AG08470 (cell line): ENCODE measurements around a stretch of chr7.

- RRBS = no CpG with 5 or more reads among the region's 18 CpGs
Measured at GRCh38 chr7:774850-775525, 47.9 kb upstream of the PRKAR1B start.

DNA sequence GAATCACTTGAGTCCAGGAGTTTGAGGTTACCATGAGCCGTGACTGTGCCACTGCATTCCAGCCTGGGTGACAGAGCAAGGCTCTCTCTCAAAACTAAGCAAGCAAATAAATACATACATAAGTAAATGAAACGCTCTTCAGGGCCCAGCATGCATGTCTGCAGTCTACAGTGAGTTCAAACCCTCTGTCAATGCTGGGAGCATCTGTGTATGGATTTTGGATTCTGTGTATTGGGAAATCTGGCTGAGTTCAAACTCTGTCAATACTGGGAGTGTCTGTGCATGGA, 19.7 kb upstream of the SUN1 start:
- RRBS = no CpG with 5 or more reads among the region's 2 CpGs

- RRBS = 24% methylated on average over 23 of the region's 36 CpGs
Measured at GRCh38 chr7:877619-878359, 1.4 kb downstream of the GET4 start.

DNA sequence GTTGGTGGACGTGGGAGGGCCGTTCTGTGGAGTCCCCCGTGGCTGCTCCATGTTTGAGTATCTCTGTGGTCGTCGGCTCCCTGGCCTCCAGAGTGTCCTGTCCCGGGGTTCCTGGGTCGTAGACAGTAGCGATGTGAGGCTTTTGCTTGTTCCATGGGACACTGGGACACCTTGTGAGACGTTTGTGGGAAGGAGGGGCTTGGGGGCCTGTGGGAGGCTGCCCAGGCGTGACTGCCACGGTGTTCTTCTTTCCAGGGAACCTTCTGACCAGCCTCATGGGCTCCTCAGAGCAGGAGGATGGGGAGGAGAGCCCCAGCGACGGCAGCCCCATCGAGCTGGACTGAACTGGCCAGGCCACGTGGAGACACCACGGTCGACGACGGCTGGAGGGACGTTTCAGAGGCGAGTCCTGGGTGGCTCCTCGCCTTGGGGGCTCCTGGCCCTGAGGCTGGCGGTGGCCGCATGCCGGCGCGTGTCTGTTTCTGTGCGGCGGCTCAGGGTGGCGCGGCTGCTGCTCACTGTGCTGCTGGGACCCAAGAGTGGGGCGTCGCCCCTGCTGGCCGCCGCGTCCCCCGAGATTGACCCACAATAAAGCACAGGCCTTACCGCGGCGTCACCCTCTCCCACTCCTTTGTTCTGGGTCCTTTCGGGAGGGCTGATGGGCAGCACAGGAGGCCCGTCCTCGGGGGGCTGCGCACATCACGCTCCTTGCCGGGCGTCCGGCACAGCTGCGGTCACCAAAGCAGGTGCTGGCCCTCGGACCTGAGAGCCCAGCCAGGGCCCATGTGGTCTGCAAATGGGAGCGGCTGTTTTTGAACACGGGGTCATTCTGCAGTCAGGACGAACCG, 18.9 kb downstream of the GET4 start:
- RRBS = no CpG with 5 or more reads among the region's 54 CpGs

GRCh38 chr7:907298-908216, 31.2 kb downstream of the GET4 start:
- RRBS = 75% methylated on average over 14 of the region's 52 CpGs

DNA sequence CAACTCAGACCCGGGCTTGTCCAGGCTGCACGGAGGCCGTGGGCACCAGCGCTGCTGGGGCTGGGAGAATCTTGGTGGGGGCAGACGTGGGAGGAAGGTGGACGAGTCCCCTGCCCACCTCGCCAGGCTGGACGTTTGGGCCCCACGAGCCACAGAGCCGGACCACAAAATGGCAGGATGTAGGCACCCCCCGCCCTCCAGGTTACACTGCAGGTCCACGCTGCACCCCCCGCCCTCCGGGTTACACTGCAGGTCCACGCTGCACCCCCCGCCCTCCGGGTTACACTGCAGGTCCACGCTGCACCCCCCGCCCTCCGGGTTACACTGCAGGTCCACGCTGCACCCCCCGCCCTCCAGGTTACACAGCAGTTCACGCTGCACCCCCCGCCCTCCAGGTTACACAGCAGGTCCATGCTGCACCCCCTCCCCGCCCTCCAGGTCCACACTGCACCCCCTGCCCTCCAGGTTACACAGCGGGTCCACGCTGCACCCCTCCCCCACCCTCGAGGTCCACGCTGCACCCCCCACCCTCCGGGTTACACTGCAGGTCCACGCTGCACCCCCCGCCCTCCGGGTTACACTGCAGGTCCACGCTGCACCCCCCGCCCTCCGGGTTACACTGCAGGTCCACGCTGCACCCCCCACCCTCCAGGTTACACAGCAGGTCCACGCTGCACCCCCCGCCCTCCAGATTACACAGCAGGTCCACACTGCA, 30.5 kb downstream of the ADAP1 start:
- RRBS = 73% methylated on average over 2 of the region's 39 CpGs

DNA sequence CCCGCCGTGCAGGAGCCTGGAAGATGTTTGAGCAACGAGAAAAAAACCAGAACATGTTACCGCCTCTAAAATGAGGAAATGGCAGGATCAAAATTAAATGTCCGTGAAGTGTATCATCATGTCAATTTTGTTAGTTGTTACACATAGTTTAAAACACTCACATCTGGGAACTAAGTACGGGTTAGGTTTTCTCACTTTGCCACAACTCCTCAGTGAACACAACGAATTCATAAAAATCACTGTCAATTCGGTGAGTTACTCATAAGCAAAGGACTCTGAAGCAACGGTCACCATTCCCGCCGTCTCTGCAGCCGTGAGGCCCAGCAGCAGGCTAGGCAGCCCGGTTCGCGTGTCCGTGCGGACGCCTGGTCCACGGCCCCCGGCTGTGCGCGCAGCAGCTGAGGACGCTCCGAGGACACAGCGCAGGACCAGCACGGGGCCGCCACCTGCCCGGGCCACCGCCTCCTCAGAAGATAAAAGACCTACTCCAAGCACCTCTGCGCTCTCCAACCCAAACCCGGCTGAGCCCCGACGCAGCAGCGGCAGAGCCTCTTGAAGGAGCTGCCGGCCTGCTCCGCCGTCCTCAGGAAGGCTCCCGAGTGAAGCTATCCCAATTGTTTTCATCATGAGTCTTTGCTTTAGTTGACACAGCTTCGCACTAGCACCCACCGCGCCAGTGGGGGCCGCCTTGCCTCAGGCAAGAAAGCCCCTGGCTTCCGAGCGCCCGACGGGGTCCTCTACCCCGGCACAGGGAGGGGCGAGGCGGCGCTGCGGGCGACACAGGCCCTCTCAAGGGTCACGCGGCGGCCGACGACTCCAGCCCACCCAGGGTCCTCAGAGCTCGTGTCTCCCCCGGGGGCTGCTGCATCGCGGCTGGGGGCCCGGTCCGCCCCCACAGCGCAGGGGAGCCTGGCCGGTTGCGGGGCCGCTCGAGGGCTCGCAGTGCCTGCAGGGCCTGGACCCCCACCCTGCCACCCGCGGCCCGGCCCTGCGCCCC, 17.0 kb upstream of the GPR146 start:
- RRBS = 37% methylated on average over 40 of the region's 73 CpGs

DNA sequence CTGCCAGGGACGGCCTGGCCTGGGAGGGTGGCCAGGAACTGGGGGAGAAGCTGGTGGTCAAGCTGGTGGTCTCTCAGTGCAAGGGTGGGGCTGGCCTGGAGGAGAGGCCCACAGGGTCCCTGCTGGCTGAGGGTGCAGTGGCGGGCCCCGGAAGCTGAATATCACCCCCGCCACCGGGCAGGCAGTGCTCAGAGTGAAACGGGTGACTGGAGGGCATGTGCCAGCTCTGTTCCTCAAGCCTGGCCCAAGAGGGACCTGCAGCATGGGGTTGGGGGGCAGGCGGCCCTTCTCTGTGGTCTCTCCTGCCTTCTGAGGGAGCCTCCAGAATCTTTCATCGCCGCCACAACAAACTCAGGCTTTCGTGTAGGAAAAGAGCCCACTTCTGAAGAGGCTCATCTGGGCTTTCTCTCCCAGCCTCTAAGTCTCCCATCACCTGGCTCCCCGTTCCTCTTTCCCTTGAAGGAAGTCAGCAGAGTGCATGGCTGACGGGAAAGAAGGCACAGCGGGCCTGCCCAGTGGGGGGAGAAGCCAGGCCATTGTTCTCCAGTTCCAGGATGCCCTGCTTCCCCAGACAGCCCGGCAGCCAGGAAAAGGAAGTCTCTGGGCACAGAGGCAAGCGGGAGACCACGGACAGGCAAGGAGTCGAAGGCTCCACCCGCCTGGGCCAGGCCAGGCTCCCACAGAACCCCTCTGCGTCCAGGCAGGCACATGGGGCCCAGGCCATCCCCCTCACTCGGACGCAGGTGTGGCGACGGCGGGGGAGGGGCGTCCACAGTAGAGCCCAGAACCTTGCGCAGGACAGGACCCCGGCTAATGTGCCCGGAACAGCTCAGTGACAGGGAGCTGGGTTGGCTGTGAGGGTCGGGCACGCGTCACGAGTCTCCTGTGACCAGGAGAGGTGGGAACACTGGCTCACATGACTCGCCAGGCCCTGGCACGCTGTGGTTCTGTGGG, 8.5 kb downstream of the GPR146 start:
- RRBS = no CpG with 5 or more reads among the region's 34 CpGs

- RRBS = no CpG with 5 or more reads among the region's 30 CpGs
Measured at GRCh38 chr7:1081837-1082363, 6.0 kb upstream of the GPER1 start.

DNA sequence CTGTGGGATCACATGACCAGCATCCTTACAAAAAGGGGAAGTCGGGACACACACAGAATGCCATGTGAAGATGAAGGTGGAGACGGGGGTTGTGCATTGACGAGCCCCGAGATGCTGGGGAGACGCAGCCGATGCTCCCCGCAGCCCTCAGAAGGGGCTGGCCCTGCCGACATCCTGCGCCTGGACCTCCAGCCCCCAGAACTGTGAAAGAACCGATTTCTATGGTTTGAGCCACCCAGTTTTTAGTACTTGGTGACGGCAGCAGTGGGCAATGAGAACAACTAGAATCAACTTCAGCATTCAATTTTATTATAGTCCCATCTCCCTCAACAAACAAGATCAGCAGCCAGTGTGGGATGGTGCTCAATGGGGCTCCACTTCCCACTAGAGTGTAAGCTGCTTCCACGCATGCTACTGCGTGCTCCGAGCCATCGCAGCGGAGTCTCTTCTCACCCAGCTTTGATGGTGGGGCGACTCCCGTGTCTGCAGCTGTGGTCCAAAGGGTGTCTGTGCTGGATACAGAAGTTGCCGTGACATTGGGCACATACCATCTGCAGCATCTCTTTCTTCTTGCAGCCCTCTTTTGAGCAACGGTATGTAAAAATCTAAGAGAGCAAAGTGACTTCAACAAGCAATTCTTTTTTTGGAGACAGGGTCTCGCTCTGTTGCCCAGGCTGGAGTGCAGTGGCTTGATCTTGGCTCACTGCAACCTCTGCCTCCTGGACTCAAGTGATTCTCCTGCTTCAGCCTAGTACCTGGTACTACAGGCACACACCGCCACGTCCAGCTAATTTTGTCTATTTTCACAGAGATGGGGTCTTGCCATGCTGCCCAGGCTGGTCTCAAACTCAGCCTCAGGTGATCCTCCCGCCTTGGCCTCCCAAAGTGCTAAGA, 7.1 kb downstream of the ZFAND2A start:
- RRBS = no CpG with 5 or more reads among the region's 24 CpGs

DNA sequence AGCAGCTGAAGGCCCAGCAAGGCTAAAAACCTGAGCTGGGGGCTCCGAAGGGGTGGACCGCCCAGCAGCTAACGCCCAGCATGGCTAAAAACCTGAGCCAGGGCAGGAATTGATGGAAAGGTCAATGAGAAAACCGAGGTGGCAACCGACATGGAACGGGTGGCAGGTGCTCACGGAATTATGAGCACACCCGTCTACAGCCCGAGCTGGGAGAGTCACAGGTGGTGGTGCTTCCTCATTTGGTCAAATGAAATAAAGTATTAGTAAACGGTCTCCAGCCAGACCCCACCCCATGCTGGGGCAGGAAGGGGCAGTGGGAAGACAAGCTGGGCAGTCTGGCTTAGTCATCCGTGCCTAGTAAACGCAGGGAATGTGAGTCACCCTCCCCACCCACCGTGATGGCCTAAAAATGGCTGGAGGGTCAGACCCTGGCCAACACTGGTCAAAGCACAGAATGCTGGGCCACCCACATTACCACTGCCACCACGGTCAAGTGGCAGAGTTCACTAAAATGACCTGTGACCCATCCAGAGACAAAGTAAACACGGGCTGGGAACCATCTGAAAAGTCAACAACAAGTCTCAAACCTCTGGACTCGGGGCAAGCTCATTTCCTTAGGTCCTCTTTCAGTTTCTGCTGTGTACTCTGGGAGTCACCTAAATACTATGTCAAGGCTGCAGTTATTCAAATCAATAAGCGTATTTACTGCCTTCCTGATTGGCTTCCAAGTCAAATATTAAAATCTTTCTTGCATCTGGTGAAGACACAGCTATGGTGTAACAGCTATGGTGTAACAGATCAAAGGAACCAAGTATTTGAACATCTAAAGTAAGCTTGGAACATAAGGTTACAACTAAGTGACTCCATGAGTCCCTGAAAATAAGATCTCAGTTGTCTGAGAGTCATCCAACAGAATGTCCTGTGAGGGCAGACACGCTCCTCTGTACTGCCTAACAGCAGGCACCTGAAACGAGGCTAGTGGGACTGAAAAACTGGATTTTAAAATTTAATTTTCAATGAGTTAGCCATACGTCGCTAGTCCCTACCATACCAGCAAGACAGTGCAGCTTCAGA, 3.1 kb downstream of the ZFAND2A start:
- RRBS = no CpG with 5 or more reads among the region's 21 CpGs

DNA sequence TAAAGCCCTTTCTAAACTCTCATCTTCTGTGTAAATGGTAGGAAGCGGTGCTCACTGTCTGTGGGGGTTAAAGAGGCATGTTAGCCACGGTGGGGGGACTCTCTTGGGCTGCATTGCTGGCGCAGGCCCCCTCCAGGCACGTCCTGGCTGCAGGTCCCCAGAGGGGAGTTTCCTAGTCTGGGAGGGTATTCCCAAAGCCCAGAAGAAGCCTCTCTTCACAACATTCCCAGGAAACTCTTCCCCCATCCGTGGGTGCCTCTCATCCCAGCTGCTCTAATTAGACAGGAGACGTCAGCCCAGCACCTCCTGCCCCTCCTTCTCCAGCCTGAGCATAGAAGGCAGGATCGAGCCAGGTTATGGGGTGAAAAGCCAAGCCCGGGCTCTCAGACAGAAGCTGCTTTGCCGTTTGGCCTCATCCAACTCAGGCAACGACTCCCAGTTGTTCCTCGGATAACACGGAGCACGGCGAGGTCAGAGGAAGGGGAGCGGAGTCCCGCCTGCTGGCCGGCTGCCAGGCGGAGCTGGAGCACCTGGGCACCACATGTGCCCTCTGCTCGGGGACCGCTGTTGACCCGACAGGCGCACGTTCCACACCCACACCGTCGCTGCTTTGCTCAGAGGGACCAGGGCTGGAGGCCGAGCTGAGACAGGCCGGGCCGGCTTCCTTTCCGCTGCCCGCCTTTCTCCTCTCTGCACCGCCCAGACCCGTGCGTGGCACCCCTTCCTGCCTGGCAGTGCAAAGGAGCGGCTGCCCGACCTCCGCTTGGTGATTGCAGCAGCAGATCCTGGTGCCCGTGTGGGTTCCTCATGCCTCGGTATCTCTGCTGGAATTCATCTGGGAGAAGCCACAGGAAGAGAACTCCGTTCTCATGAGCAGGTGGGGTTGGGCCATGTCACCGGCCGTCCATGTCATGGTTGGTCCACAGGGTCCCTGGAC, 21.7 kb upstream of the UNCX start:
- RRBS = 17% methylated on average over 2 of the region's 41 CpGs

- RRBS = 9% methylated on average over 21 of the region's 39 CpGs
Measured at GRCh38 chr7:1237394-1237710, 4.7 kb downstream of the UNCX start.

- RRBS = 0% methylated on average over 1 of the region's 11 CpGs
Measured at GRCh38 chr7:1298913-1299182, 66.2 kb downstream of the UNCX start.

GRCh38 chr7:1437884-1438556, 21.2 kb downstream of the MICALL2 start:
- RRBS = 94% methylated on average over 9 of the region's 27 CpGs

DNA sequence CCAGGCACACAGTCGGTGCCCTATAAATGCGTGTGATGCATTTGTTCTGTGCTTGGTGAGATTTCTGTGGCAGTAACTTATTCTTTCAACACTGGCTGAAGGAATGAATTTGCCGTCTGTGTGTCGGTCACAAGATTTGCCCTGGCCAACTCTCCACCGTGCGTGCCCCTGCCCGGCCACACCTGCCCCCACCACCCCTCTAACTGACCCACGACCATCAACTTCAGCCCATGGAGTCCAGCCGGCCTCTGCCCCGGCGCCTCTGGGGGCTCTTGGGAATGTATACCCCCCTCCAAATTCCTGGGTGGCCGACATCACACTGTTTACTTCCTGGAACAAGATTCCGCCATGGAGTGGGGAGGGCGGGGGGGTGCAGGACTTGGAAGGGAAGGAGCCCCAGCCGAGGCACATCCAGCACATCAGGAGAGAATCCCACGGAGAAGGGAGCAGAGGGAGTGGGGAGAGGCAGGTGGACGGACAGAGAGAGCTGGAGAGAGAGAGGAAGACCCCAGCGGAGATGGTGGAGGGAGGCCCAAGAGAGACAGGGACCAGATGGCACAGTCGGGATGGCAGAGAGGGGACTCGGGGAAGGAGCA, 5.4 kb downstream of the MICALL2 start:
- RRBS = 83% methylated on average over 1 of the region's 20 CpGs

GRCh38 chr7:1466646-1467094, 7.4 kb upstream of the MICALL2 start:
- RRBS = 24% methylated on average over 5 of the region's 11 CpGs

GRCh38 chr7:1493417-1494046, 10.7 kb downstream of the INTS1 start:
- RRBS = 97% methylated on average over 5 of the region's 36 CpGs

DNA sequence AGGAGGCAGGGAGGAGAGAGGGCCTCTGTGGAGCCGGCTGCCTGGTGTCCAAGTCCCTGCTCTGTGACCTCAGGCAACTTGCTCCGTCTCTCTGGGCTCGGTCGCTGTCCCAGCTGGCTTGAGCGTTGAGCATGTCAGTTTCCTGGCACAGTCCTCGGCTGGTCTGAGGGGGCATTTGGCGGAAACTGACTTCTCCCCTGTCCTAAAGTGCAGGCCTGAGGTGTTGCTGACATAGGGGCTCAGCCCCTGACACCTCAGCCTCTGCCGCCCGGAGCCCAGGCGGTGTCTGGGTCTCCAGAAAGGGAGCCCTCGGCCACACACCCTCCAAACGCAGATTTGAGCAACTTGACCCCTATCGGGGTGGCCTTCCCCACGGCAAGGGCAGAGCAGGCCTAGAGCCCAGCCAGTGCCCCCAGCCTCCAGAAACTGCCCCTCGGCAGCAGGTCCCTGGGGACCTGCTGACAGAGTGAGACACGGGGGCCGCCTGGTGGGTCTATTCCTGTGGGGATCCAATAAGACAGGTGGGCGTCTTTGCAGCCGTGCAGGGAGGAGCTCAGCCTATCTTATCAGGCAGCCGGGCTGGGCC, 11.2 kb downstream of the TMEM184A start:
- RRBS = 86% methylated on average over 1 of the region's 20 CpGs

DNA sequence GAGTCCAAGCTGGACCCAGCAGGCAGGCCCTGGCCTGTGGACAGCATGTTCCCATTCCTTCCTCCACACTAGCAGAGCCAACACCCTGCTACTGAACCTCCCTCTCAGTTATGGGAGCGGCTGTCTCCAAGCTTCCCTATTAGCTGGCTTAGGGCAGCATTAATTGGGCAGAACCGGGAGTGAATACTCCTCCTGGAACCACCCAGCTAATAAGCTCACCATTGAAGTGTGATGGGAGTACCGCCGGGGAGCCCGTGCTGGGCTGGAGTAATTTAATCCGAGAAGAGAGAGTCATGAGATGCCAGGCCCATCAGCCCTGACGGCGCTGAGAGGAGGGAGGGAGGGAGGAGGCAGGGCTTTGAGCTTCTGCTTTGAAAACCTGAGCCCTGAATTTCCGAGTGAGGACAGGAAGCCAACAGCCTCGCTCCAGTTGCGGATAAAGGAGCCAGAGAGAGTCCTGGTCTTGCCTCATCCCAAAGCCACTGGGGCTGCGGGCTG, 31.8 kb upstream of the ELFN1 start:
- RRBS = 18% methylated on average over 3 of the region's 12 CpGs